Bile duct (tissue), 1 donor: ENCODE measurements around a stretch of chr10.

GRCh38 chr10:59137797-59138383 lies 38.6 kb upstream of the PHYHIPL start:
- PRO-cap, result no peak

- PRO-cap, result no peak
Measured at GRCh38 chr10:59538711-59539051, 171.0 kb downstream of the SLC16A9 start.

- PRO-cap, result no peak
Measured at GRCh38 chr10:59623587-59624102, 86.0 kb downstream of the SLC16A9 start.

DNA sequence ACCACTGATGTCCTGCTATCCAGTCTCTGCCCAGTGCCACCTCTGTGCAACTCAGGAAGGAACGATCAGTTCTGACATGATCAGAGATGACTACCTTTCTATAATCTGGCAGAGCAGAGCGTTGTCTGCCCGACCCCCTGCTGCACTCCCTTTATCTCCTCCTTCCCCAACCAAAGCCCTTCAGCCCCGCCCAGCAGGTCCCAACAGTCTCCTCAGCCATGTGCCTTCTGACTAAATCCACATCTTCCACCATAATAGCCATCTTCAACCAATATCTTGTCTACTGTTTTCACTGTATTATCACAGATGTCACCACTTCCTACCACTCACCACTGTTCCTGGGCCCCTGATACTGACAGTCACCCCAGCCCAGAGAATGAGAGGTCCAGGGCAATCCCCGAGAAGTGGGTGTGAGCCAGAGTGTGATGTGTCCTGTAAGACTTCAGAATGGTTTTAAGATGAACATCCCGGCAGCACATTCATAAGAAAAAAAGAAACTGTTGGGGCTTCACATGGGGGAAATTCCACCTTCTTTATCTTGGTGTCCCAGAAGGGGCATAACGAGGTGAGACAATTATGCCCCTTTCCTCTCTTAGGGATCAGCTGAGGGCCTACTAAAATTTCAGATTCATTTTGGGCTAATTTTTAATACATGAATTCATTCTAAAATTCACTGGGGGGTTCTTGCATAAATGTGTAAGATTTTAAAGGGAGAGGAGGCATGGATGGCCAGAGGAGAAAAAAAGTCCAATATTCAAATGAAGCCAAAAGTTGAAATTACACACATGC lies 25.3 kb downstream of the CCDC6 start:
- PRO-cap, result no peak

DNA sequence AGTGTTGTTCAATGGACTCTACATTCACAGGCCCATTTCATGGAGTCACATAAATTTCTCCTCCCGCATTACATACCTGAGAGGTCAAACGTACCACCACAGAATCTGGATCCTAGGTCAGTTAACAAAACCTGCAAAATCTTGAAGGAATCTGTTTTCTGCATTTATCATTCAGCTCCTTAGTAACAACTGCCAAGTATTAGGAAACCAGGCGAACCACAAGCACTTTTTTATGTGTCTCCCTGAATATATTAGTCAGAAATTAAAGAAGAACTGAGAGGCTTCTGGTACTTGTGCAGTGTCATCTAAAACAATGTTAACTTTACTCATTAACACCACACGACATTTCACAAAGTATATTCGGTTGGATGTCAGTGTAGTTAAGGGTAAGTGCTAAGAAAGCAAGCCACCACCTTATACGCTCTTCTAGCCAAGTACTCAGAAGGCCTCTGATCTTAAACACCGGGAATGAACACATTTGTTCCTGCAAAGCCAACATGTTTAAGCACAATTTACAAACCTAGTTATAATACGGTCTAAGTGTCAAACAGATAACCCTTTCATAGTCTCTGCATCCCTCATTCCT lies 2.4 kb downstream of the CCDC6 start:
- PRO-cap, result no peak

GRCh38 chr10:60138784-60139252 lies 232.5 kb upstream of the CCDC6 start:
- PRO-cap, result no peak

DNA sequence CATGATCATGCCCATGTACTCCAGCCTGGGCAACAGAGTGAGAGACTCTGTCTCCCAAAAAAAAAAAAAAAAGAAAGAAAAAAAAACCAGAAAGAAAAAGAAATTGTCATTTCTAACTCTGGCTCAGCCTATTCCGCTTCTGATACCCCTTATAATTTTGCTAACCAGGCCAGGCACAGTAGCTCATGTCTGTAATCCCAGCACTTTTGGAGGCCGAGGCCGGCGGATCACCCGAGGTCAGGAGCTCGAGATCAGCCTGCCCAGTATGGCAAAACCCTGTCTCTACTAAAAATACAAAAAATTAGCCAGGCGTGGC lies 213.4 kb downstream of the ANK3 start:
- PRO-cap, result no peak

DNA sequence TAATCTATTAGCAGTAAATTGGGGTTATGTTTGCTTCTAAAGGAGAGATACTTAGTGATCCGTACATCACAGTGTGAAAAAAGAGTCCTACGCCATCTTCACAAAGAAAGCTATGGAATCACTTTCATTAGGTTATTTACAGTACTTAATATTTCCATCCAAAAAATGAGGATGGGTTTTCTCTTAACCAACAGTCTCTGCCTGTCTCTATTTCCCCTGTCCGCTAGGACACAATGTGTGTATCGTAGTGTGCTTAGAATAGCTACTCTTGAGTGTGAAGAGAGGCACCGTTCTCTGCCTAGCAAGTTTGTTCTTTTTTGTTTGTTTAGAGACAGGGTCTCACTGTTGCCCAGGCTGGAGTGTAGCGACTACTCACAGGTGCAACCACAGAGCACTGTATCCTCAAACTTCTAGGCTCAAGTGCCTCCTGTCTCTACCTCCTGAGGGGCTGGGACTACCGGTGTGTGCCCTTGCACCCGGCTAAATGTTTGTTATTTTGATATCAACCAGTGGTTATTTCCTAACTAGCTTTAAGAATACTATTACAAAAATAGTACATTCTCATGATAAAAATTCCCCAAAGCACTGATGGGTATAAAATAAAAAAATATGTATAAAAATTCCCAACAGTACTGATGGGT lies 121.9 kb downstream of the ANK3 start:
- PRO-cap, result no peak

- PRO-cap, result no peak
Measured at GRCh38 chr10:60305214-60306194, 84.2 kb downstream of the ANK3 start.

- PRO-cap, result no peak
Measured at GRCh38 chr10:60337213-60337982, 52.3 kb downstream of the ANK3 start.

DNA sequence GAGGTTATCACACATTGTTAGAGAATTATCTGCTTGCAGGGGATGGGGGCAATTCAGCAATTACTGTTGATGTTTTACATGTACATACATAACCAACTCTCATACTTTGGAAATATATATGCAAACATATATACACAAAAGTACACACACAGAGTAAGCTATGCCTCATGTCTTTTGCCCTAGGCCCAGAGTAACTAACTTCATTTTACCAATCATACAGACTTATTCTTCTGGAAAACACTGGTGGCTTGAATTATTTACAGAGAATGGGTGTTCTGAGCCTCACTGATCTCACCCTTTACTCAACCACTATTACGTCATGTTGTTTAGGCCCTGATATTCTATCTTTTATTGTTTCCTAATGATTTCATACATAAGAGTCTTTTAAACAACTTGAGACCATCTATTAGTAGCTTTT lies 43.1 kb downstream of the ANK3 start:
- PRO-cap, result no peak

DNA sequence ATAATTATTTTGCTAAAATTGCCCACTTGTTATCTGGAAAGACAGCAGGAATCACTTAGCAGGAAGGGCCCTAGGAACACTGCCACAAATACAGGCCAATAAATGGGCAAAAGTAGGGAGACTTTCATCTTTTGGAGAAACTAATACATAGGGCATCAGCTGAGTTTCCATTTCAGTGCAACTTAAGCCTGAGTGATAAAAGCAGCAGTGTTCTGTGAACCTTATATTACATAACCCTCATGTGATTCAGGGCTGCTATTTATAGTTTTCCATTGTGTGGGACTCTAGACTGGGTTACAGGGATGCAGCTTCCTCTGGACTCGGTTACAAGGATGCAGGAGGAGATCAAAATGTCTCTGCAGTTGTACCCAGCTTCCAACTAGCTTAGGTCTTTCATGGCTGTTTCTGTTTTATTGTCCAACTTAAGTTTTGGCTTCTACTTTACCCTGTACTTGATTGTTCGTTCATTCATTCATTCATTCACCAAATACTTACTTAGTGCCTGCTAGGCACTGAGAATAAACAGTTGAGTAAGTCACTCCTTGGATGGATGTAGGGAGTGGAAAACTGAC lies 32.6 kb downstream of the CDK1 start:
- PRO-cap, result no peak

- PRO-cap, result no peak
Measured at GRCh38 chr10:60877630-60878149, 66.3 kb downstream of the RHOBTB1 start.

DNA sequence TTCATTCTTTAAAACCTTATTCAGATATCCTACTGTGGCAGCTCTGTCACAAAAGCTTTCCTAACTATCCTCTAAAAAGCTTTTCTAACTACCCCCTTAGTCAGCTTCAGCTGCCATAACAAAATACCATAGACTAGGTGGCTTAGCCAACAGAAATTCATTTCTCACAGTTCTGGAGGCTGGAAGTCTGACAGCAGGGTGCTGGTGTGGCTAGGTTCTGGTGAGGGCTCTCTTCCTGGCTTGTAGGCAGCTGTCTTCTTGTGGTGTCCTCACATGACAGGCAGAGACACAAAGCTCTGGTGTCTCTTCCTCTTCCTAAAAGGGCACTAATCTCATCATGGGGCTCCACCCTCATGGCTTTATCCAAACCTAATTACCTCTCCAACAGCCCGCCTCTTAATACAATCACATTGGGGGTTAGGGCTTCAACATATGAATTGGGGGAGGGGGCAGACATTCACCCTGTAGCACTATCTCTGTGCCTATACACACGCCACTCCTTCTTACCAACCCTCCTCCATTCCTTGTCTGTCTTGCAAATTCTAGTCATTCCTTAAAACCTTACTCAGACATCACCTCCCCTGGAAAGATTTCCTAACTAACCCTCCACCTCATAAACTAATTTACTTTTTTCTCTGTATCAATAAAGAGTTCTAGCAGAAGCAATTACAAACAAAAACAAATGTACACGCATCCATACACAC lies 26.5 kb downstream of the RHOBTB1 start:
- PRO-cap, result no peak

- PRO-cap, result bidirectional peak, plus-strand start at chr10:60944777, minus-strand start at chr10:60944722
Measured at GRCh38 chr10:60944597-60945308, 768 bp upstream of the RHOBTB1 start.

DNA sequence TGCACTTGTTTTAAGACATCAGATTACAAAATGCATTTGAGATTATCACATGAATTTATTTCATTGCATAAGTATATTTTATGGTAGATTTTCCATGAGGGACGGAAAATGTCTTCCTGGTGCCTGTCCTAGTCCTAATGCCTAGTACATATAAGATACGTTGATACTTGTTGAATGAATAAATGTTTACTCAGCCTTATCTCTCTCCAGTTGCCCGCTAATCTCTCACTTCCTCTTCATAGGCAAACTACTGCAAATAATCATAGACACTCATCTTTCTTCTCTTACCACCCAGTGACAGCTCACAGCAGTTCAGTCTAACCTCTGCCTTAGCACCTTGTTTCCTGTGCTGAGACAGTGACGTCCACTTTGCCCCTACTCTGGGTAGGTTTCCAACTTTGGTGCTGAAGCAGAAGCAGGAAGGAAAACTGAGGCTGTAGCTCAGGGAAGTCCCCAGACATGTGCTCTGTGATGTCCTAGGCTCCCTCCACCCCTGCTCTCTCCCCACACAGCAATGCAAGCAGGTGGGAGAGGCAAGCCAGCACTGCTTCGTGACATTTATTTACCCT lies 45.4 kb upstream of the RHOBTB1 start:
- PRO-cap, result no peak

- PRO-cap, result no peak
Measured at GRCh38 chr10:61135218-61136016, 191.4 kb upstream of the RHOBTB1 start.

- PRO-cap, result no peak
Measured at GRCh38 chr10:61396910-61397480, 56.2 kb downstream of the TMEM26 start.

DNA sequence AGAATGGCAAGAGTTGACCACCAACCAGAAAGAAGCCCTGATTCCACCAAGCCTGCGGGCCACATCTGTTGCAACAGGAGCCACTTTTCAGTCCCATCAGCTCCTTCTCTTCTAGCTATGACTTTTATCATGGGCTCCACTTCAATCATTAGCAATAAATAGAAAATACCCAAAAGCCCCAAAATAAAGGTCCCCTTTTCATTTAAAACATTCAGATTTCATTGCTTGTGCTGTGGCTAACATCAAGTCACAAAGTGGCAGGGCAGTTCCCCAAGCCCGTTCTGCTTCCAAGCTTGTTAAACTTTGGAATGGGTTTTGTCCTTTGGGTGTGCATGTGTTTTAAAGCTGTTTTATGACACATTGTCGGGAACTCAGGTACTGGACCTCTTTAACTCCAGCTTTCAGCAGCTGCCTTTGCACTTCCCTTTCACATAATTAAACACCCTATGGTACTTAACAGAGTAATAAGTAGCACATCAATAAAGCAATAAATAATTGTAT lies 56.4 kb upstream of the ARID5B start:
- PRO-cap, result no peak

DNA sequence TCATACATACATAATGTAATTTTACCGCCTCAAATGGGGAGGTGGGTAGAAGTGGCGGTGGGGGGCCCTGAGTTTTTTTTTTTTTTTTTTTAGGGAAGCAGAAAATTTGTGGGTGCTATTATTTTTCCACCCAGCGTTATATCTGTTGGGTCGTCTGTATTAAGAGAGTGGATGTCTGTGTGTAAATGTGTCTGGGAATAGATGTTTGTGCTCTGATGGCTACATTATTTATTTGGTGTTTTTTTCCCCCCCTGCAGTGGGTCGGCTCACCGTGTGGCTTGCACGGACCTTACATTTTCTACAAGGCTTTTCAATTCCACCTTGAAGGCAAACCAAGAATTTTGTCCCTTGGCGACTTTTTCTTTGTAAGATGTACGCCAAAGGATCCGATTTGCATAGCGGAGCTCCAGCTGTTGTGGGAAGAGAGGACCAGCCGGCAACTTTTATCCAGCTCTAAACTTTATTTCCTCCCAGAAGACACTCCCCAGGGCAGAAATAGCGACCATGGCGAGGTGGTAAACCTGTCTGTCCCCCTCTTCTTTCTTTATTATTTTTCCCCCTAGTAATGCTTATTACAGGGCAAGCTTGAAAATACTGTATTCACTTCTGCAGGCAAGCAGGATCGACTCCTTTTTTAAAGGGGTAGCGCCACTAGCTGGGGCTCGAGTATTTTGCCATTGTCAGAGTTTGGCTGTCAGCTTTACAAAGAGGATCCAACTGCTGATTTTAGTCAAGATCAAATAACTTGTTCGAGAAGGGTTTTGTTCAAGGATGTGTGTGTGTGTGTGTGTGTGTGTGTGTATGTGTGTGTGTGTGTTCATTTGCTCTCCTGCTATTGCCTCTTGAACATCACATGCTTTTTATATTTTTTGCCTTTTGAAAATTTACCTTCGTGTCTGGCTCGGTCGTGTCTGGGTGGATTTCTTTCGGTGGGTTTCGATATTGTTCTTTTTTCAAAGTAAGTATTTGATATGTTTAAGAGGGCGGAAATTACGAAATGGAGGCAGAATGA lies 709 bp downstream of the ARID5B start:
- PRO-cap, result bidirectional peak, plus-strand start at position 409 of the sequence, minus-strand start at position 417 of the sequence; bidirectional peak, plus-strand start at position 697 of the sequence, minus-strand start at position 546 of the sequence